Metastatic Breast Carcinoma in the Ovary (tissue), 3 donors: ENCODE results near the genes SYPL1, CCDC71L, PIK3CG and GPR22.

GRCh38 chr7:105777503-105778249 lies 98.7 kb downstream of the ATXN7L1 start:
- PRO-cap, 3 experiments: no peak in any of the 3 experiments

DNA sequence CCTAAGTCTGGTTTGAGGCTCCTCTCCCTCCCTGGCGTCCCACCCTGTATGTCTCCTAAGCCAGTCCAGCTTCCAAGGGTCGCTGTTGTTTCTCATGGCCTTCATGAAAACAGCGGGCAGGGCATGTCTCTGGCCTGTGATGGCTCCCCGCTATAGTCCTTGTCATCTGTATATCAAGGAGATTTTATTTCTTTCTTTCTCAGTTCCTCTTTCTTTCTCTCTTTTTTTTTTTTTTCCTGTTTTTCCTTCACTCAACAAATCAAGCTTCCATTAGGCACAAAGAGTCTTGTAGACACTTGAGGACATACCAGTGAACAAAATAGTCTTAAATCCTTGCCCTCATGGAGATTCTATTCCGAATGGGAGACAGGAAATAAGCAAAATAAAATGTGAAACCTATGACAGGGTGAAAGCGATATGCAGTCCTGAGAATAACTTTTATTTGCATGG lies 50.8 kb downstream of the SYPL1 start:
- PRO-cap, 3 experiments: no peak in any of the 3 experiments

- PRO-cap, 3 experiments: no peak in any of the 3 experiments
Measured at GRCh38 chr7:106111196-106111498, 965 bp downstream of the SYPL1 start.

- PRO-cap, 3 experiments: peak in 3 of 3 experiments; most common plus-strand start chr7:106112514 (in 2); most common minus-strand start chr7:106112281 (in 3)
Measured at GRCh38 chr7:106112146-106112824, at the start of gene SYPL1. Gene SYPL1, minus strand, starts transcription at chr7:106112312.

DNA sequence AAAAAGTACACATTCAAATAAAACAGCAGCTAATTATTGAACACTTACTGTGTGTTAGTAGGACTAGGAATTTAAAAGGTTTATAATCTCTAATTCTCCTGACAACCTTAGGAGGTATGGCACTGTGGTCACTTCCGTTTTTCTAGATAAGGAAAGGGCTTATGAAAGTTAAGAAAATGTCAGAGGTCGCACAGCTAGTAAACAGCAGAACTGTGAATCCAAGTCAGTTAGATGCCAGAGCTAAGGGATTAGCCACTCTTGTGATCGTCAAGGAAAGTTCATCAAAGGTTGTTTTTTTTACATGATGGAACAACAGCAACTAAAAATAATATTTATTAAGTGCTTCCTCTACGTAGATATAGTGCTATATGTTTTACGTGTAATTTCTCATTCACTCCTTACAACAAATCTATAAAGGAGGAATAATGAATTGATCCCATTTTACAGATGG lies 84.9 kb downstream of the NAMPT start:
- PRO-cap, 3 experiments: no peak in any of the 3 experiments

GRCh38 chr7:106216834-106217829 lies 67.7 kb downstream of the NAMPT start:
- PRO-cap, 3 experiments: peak in 3 of 3 experiments; most common plus-strand start chr7:106217179 (in 1); most common minus-strand start chr7:106217369 (in 3)

DNA sequence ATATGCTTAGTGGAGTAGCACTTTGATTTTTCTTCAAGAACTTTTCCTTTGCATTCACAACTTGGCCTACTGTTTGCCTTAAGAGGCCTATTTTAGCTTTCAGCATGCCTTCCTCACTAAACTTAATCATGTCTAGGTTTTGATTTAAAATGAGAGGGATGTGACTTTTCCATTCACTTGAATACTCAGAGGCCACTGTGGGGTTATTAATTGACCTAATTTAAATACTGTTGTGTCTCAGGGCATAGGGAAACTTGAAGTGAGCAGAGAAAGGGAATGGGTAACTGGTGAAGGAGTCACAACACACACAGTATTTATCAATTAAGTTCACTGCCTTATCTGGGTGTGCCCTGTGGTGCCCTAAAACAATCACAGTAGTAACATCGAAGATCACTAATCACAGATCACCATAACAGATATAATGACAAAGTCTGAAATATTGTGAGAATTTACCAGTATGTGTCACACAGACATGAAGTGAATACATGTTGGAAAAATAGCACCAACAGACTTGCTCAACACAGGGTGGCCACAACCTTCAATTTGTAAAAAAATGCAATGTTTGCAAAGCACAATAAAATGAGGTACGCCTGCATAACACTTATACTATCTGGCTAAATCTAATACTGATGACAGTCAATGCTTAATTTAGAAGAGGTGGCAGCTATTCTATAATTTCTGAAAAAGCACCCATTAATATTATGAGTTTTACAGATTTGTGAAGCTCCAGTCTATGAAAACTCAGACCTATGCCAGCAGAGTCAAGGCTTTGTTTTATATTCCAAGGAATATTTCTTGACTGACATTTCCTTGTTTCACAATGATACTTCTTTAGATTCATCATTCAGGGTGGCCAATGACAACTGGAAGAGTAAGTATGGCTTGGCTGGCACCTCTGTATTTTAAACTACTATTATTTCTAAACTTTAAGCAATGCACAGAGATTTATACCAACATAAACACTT lies 24.0 kb downstream of the NAMPT start:
- PRO-cap, 3 experiments: no peak in any of the 3 experiments

DNA sequence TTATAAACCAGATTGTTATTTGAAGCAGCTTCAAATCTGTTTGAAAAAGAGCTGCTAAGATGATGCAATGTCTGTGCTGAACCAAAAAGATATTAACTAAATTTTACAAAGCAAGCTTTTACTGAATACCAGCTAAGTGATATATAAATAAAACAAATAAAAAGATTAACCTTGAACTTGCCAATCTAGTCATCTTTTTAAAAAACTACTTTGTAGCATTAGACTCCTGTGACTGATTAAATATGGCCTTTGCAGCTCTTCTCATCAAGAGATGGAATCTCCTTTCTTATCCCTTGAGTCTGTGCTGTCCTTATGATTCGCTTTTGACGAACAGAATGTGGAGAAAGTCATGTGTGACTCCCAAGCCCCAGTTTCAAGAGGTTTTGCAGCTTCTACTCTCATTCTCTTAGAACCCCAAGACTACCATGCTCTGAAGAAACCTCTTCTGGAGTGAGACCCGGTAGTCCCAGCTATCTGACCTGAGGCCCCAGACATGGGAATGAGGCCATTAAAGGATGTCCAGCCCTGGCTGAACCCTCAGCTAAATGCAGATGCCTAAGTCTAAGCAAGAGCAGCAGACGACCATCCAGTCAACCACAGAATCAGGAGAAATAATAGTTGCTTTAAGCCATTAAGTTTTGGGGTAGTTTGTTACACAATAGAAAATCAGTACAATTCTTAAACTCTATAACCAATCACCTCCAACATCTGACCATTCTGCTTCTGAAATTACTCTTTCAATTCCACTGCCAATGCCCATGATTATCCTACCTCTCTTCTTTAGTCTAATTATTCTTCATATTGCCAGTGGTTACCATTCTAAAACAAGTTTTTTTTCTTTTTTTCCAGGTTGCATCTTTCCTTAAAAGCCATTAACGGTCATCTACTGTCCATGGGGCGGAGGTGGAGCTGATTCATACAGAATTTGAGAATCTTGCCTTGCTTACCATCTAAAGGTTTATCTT lies 14.2 kb downstream of the NAMPT start:
- PRO-cap, 3 experiments: no peak in any of the 3 experiments

DNA sequence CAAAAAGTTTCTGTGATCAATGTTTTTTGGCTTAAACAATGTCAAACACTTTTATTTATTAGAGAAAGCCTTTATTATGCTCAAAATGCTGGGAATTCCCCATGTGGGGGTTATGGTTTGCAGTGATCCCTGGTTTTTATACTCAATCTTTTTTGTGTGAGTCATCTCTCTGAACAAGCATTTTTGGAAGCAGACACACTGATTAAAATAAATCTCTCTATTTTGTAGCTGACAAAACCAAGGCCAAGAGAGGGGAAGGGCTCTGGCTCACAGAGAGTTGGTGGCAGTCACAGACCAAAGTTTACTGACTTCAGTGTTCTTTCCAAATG lies 45.2 kb upstream of the NAMPT start:
- PRO-cap, 3 experiments: no peak in any of the 3 experiments

- PRO-cap, 3 experiments: peak in 1 of 3 experiments; most common minus-strand start chr7:106417629 (in 1)
Measured at GRCh38 chr7:106416936-106418009, 132.5 kb upstream of the NAMPT start.

DNA sequence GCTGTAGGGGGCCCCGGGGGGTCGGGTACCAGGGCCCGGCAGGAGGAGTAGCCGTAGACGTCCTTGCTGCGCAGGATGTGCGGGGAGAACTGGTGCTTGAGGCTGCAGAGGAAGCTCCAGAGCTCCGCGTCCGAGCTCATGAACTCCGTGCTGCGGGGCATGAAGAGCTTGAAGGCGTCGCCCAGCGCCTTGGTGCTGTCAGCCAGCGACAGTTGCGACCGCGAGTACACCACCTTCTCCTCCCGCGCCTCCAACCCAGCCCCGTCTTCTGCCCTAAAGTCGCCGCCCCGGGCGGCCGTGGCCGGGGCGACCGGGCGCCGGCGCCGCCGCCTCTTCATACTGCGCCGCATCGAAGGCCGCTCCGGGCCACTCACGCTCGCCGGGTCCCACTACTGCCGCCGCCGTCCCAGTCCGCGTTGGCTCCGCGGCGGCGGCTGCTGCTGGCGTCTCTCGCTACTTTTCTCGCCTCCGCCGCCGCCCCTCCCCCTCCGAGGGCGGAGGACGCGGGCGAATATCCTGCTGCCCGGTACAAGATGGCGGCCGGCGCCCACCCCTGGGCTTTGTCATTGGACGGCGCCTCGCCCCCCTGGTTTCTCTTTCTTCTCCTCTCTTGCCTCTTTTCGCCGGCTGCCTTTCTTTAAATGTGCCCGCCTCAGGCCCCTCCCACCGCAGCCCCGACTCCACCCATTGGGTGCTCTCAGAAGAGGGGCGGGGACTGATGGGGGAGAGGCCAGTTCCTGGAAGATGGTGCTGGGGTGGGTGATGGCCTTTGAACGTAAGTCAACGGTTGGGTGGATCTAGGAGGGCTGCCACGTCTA lies at the start of gene CCDC71L:
Gene CCDC71L, minus strand, starts transcription at position 612 of the 818 bp plus-strand sequence.
- PRO-cap, 3 experiments: peak in 3 of 3 experiments; most common plus-strand start position 733 of the sequence (in 2); most common minus-strand start position 91 of the sequence (in 3)

- PRO-cap, 3 experiments: no peak in any of the 3 experiments
Measured at GRCh38 chr7:106732159-106732521, 71.2 kb upstream of the CCDC71L start.

DNA sequence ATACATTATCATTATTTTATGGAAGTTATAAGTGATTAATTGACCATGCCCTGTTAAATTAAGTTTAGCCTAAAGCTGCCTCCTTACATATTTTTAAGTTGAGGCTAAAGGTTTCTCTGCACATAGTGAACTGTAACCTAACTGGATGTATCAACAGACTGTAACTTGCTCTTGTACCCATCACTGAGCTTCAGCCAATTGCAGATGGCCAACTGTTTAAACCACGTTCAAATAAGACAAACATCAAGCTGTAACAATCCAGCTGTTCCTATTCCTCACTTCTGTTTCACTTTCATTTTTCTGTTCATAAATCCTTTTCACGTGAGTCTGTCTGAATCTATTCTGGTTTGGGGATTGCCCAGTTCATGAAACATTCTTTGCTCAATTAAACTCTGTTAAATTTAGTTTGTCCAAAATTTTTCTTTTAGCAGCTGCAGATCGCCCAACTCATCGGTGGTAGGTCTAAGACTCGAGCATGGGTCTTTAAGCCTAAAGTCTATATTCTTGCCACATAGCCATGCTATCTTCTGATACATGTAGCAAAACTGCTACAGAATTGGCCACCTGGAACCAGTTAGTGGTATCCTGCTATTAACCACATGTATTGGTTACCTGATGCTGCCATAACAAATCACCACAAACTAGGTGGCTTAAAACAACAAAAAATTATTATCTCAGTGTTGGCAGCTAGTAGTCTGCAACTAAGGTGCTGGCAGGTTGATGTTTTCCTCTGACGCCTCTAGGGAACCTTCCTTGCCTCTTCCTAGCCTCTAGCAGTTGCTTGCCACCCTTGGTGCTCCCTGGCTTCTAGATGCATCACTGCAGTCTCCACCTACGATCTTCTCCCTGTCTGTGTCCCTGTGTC lies 96.9 kb upstream of the PIK3CG start:
- PRO-cap, 3 experiments: no peak in any of the 3 experiments

GRCh38 chr7:106864944-106865799 lies at the start of gene PIK3CG:
Gene PIK3CG, plus strand, starts transcription at chr7:106865282.
- PRO-cap, 3 experiments: peak in 3 of 3 experiments; most common plus-strand start chr7:106865298 (in 3)

DNA sequence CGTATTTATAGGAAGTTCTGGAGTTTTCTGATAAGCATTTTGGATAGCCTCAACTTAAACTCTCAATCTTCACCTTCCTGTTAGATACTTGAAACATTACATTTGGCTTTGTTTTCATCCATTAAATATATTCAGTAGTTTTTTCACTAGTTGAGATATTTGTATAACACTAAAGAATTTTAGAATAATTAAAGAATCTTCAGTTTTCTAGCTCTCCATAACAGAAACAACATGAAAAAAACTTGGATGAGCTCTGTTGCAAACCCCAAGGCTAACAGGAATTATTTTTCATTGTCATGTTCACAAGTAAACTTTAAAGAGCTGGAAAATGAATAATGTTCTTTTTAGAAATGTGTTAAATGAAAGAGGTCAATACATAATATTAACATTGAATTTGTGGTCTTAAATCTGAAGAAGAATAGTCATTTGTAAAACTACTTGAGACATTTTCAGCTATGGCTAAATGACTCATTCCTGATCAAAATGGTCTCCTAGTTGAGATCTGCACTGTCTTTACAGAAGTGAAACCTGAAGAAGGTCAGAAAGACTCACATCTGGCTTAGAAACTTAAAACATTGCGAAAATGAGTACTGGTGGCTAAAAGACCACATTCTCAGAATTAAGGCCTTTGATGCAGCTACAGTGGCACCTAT lies 5.8 kb downstream of the PIK3CG start:
- PRO-cap, 3 experiments: no peak in any of the 3 experiments

GRCh38 chr7:106978321-106978942 lies 66.1 kb upstream of the PRKAR2B start:
- PRO-cap, 3 experiments: no peak in any of the 3 experiments

- PRO-cap, 3 experiments: no peak in any of the 3 experiments
Measured at GRCh38 chr7:107069328-107070127, 25.0 kb downstream of the PRKAR2B start.

GRCh38 chr7:107182428-107182731 lies 13.6 kb downstream of the HBP1 start:
- PRO-cap, 3 experiments: no peak in any of the 3 experiments

GRCh38 chr7:107332853-107333188 lies 137.0 kb upstream of the GPR22 start:
- PRO-cap, 3 experiments: no peak in any of the 3 experiments

GRCh38 chr7:107469787-107470545 lies at the start of gene GPR22:
Gene GPR22, plus strand, starts transcription at chr7:107470057.
- PRO-cap, 3 experiments: no peak in any of the 3 experiments